ENCODE data around the genes NINJ2 and RAD52.

- PRO-cap = no peak
These were observed 44.7 kb upstream of the IQSEC3 start for GRCh38 chr12:21568-22467.

GRCh38 chr12:103617-104122, 37.1 kb downstream of the IQSEC3 start:
- PRO-cap = no peak

- PRO-cap = no peak
These were observed 47.0 kb downstream of the SLC6A12 start for GRCh38 chr12:166866-167411.

GRCh38 chr12:189001-189416, 24.9 kb downstream of the SLC6A12 start:
- PRO-cap = no peak

GRCh38 chr12:537519-538318, 78.0 kb downstream of the B4GALNT3 start:
- PRO-cap = no peak

- PRO-cap = no peak
These were observed 101.6 kb downstream of the B4GALNT3 start for GRCh38 chr12:561214-561771.

DNA sequence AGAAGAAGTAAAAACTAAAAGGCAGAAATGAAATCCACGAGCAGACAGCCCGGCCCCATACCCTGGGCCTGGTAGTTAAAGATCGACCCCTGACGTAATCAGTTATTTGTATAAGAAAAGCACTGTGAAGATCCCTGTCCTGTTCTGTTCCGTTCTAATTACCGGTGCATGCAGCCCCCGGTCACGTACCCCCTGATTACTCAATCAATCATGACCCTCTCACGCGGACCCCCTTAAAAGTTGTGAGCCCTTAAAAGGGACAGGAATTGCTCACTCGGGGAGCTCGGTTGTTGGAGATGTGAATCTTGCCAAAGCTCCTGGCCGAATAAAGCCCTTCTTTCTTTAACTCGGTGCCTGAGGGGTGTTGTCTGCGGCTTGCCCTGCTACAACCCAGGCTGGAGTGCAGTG, 85.3 kb downstream of the NINJ2 start:
- PRO-cap = no peak

- PRO-cap = no peak
These were observed 81.9 kb downstream of the NINJ2 start for GRCh38 chr12:581231-581900.

- PRO-cap = bidirectional peak, plus-strand start at chr12:642679, minus-strand start at chr12:642636; bidirectional peak, plus-strand start at chr12:642886, minus-strand start at chr12:642889; bidirectional peak, plus-strand start at chr12:643036, minus-strand start at chr12:643032; bidirectional peak, plus-strand start at chr12:643403, minus-strand start at chr12:643300; bidirectional peak, plus-strand start at chr12:643595, minus-strand start at chr12:643448
These were observed 20.4 kb downstream of the NINJ2 start for GRCh38 chr12:642577-643526.

GRCh38 chr12:643527-644134, 19.6 kb downstream of the NINJ2 start:
- PRO-cap = bidirectional peak, plus-strand start at chr12:643595, minus-strand start at chr12:643448; unidirectional peak, minus-strand start at chr12:643629

DNA sequence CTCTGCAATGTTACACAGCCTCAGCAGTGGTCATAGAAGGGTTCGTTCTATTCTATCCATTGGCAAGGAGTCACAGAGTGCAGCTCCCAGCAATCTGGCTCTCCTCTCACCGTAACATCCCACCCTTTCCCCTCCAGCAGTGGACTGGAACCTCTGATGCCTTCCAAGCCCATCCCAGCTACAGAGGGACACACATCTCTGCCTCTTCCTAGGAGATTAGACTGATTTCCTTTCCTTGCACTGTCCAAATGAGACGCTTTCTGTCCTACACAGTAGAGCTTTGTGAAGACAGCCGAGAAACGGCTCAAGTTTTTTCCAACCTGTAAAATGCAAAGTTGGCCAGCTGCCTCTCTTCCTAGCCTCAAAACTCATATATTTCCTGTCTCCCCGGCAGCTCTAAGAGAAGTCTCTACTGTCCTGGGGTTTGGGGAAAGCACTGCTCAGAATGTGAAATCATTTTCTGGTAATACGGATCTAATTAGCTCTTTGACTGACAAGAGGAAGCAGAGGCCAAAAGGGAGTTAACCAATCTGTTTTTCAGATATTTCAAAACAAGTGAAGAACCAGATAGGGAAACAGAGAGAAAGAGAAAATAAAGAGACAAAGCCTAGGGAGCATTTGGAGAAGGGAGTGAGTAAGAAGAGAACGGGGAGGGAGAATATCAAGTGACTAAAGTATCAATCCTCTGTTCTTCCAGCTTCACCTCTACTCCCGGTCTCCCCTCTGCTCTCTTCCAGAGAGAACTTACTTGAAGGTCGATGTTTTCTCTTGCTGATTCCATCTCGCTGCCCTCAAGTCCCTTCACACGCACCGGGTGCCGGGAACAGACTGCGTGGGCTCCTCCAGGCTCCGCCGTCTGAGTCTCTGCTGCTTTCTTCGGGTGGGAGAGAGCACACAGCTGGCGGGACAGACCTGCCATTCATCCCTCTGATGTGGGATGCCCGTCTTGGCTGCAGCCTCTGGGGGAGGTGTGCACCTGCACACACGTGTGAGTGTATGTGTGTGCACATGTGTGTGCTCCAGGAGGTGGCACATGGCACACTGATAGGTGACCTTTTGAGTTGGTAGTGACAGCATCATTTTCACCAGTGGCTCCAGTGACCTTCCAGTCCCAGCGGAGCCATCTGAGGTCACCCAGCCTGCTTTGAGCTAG, at the start of gene NINJ2:
TSS of gene NINJ2 (minus strand) at position 866 of the 1,153 bp plus-strand sequence.
- PRO-cap = no peak

DNA sequence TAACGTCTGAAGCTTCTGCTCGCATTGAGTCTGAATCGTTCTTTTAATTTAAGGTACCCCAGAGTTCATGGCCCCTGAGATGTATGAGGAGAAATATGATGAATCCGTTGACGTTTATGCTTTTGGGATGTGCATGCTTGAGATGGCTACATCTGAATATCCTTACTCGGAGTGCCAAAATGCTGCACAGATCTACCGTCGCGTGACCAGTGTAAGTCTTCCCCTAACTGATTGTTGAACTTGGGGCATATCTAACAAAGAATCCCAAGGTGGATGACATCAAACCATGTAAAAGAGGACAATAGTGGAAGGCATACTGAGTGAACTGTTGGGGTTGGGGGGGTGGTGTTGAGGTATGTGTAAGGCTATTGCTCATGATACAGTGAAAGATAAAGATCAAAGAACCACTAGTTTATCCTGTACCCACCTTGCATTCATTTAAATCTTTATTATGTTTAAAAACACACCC, 77.6 kb downstream of the WNK1 start:
- PRO-cap = no peak

- PRO-cap = no peak
These were observed 66.7 kb downstream of the RAD52 start for GRCh38 chr12:882758-883237.

DNA sequence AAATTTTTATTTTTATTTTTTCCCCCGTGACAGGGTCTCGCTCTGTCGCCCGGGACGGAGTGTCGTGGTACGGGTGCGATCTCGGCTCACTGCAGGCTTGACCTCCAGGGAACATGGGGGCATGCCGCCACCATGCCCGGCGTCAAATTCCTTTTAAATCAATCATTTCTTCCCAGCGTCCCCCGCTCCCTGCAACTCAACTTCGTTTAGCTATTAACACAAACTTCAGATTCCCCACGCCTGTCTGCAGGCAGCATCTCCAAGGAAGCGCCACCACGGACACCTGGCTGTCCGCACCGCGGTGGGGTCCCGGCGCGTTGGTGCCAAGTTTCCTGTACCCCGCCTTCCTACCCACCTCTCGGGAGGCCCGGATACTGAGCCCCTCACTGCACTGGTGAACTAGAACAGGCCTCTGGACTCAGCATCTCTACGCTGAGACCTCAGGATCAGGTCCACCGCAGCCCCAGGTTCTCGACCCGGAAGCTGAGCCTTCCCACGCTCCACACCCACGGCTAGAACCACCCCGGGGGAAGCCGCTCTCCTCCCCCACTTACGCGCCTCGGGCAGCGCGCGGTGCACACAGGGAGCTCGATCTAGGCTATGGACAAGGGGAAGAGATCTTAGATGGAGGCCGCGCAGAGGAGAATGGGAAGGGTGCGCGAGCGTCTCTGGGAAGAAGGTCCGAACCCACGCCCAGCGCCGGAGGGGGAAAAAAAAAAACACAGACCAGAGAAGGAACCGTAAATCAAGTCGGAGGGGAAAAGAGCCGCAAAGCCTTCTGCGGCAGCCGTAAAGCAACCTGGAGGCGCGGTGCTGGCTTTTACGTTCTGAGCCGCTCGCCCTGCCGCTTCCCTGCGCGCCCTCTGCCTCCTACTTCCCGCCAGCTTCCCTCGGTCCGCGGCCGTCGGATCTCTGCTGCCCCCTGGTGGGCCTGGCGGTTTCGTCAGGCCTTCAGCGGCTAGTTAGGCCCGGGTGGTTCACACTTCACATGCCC, at the start of gene RAD52:
TSS of gene RAD52 (minus strand) at position 647 of the 994 bp plus-strand sequence.
- PRO-cap = bidirectional peak, plus-strand start at position 228 of the sequence, minus-strand start at position 150 of the sequence; bidirectional peak, plus-strand start at position 873 of the sequence, minus-strand start at position 647 of the sequence

GRCh38 chr12:953795-954290, 4.3 kb upstream of the RAD52 start:
- PRO-cap = no peak

GRCh38 chr12:958489-959314, 9.2 kb upstream of the RAD52 start:
- PRO-cap = no peak

- PRO-cap = no peak
These were observed 92.3 kb downstream of the ERC1 start for GRCh38 chr12:1083020-1084031.

GRCh38 chr12:1305974-1306796, 288.2 kb downstream of the FBXL14 start:
- PRO-cap = no peak

GRCh38 chr12:1369420-1370061, 224.8 kb downstream of the FBXL14 start:
- PRO-cap = no peak

DNA sequence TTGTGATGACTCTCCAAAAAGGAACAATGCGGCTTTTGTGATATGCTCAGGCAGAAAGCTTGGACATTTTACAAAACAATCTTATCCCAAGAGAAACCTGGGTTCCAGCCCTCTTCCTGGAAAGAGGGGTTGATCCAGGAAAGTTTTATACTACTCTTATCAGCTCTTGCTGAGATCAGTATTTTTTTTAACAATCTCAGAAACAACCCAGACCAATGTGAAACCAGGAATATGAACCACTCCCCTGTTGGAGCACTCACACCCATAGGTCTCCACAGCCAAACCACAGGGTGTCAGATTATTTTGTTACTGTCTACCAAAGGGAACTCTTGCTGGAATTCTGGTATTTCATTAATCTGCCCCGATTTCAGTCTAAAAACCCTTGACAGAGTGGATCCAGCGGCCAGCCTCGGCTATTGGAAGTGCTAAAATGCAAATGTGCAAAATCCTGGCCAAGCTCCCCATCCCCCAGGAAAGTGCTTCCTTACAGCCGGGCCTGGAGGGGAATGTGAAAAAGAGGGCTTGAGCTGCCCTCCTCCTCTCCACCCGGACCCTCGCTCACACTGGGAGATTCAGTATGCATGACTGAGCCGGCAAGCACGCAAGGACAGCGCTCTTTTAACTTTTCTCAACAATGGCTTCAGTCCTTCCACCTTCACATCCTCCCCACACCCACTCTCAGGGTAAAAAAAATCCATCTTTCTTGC, 4.0 kb downstream of the FBXL14 start:
- PRO-cap = no peak

Data from sternocleidomastoid (tissue), 1 donor.